ENCODE measurements around a stretch of chr4.

DNA sequence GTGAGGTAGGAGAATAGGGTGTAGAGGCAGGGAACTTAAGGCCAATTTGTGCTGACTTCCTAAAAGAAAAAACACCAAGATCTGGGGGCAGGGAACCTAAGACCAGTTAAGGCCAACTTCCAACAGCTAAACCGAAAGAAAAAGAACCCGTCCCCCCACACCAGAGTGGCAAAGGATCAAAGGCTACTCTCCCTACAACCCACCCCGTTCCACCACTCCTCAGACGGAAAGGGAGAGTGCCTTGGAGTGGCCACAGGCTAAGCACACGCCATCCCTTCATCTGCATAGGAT, 3.7 kb upstream of the ZNF718 start:
- PRO-cap = no peak

DNA sequence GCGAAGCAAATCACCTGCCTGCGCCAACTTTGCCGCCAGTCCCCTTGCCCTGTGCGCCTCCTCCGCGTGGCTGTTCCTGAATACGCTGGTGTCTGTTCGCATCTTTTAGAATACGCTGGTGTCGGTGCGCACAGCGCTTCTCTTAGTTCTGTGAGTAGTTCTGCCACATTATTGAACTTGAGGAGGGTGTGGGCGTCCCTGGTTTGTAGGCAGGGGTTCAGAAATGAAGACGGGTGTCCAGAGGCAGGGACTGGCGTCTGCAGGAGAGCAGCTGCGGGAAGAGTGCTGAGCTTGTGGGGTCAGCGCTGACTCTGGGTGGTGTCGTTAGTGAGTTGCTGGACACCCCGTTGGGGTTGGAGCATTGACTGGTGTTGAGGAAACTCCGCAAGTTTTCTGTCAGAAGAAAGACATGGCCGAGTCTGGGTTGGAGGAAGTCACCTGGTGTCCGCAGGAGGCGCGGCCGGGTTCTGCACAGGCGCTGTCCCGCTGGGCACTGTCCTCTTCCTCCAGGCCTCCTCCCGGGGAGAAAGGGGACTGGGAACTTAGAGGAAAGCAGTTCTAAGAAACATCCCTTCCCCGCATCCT, 938 bp downstream of the ZNF718 start:
- PRO-cap = no peak

DNA sequence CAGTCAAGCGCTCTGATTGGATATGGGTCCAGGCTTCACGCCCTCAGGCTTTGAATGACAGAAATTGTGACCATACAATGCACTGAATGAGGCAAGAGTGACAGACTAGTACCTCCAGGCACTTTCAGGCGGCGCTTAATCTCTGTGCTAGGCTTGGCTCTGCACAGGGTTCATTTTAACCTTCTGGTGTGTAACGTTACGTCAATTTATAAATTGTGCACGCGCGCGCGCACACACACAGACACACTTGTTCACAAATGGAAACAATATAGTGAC, 24.8 kb downstream of the ZNF721 start:
- PRO-cap = bidirectional peak, plus-strand start at position 138 of the sequence, minus-strand start outside the sequence

DNA sequence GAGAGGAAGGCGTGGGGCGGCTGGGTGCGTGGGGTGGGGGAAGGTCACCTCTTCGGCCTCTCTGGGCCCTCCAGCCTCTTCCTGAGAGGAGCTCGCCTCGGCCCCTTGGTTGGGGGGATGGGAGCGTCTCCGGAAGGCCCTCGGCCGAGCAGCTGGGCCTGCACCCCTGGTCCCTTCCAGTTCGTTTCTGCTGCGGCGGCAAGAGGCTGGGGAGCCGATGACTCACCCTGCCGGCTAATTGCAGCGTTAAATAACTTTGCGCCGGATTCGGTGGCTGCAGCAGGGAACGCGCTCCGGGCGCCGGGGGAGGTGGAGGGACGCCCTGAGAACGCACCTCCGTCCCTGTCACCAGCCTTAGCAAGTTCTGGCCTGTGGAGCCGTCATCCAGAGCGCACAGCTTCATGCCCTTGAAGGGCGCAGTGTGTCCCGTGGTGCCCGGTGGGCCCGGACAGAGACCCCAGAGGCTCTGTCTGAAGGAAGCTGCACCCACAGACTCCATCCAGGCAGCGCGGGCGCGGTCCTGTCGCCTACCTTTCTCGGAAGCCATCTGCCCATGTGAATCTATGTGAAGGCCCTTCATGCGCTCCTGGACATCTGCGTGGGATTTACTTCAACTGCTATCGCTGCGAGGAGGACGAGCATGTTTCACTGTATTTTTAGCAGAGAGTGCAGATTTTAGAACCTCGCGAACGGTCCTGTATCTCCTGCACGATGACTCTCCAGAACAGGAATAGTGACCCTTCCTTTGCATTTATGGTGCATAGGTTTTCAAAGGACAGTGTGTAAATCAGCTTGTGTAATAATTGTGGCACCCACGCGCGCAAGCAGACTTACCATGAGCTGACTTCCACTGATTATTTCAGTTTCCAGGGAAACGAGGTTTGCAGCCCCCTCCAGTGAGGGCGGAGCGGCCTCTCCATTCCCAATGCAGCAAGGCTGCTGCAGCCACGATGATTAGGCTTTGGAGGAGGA, 1.6 kb upstream of the TMEM271 start:
- PRO-cap = no peak

DNA sequence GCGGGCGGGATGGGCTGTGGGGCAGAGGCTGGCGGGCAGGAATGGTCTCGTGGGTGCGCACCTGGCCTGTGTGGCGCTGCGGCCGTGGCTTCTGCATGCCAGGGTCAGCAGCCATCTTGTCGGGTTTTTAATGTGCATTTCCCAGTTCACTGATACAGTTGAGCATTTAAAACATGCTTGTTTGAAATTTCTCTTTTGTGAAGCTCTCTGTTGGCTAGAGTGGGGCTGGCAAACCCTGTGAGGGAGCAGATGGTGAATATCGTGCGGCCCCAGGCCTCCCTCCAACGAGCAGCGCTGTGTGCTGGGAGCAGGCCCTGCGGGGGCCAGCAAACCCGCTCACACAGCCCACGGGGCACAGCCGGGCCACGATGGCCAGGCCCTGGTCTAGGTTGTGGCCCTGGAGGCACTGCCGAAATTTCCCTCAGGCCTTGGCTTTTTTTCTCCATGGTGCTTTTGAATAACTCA, 20.5 kb downstream of the PCGF3 start:
- PRO-cap = no peak

GRCh38 chr4:730880-731359, 25.3 kb downstream of the PCGF3 start:
- PRO-cap = no peak

GRCh38 chr4:765655-766532, 60.0 kb downstream of the CPLX1 start:
- PRO-cap = no peak

DNA sequence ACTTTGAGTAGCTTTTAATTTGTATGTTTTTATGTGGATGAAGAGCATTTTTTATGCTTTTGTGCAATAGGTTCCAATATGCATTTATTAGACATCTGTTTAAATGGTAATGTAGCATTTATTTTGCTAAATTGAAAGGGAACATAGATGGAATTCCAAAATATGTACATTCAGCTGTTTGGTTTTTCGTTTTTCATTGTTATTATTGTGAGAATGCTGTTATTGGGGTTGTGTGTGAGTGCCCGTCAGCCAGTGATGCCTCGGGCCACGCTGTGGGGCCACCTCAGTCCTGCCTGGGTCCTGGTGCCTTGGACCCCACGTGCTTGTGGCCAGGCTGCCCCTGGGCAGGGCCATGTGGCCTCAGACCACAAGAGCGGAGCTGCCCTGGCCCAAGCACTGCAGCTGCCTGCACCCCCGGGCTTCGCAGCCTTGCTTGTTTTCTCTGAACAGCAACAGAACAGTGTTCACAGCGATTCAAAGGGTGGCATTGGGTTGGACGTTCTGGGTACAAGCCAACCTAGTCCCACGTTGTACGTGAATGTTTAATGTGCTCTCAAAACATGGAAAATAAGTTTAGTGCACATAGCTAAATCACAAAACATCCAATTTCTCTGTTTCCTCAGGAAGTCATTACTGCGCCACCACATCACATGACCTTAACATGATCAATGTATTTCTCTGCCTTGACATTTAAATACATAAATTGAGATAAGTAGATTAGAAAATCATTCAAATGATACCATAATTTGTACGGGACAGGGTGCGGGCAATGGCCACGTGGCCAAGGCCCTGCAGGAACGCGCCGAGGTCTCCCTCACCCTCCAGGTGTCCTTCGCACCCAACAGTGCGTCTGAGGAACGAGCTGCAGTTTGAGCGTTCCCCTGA, 56.9 kb downstream of the CPLX1 start:
- PRO-cap = no peak

- PRO-cap = no peak
Measured at GRCh38 chr4:776791-777339, 49.1 kb downstream of the CPLX1 start.

DNA sequence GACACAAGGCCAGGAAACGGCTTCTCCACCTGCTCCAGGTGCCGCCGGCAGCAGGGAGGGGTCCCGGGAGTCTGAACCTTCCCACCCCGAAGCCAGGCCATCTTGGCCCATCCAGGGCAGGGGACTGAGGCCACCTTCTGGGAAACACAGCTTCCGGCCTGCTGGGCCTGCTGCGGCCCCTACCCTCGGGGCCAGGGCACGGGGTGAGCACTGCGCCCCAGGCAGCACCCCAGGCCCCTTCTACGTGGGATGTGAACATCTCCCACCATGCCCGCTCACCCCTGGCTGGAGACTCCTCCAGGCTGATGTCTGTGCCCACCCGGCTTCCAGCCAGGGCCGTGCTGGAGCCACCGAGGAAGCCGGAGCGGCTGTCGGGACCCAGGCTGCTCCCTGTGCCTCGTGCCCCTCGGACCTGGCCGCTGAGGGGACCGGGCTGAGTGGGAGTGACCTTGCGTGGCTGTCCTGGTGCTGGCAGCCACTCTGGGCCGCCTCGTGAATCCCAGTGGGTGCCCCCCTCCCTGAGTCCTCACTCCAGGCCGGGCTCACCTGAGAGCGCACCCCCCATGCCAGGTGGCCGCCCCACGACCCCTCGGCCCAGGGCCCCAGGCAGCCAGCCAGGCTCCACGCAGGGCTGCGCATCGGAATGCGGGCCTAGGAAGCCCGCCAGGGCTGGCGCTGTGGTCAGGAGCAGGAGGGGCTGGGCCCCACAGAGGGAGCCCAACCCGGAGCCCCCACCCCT, 34.2 kb downstream of the CPLX1 start:
- PRO-cap = no peak

GRCh38 chr4:849042-849775, 23.3 kb upstream of the CPLX1 start:
- PRO-cap = no peak

DNA sequence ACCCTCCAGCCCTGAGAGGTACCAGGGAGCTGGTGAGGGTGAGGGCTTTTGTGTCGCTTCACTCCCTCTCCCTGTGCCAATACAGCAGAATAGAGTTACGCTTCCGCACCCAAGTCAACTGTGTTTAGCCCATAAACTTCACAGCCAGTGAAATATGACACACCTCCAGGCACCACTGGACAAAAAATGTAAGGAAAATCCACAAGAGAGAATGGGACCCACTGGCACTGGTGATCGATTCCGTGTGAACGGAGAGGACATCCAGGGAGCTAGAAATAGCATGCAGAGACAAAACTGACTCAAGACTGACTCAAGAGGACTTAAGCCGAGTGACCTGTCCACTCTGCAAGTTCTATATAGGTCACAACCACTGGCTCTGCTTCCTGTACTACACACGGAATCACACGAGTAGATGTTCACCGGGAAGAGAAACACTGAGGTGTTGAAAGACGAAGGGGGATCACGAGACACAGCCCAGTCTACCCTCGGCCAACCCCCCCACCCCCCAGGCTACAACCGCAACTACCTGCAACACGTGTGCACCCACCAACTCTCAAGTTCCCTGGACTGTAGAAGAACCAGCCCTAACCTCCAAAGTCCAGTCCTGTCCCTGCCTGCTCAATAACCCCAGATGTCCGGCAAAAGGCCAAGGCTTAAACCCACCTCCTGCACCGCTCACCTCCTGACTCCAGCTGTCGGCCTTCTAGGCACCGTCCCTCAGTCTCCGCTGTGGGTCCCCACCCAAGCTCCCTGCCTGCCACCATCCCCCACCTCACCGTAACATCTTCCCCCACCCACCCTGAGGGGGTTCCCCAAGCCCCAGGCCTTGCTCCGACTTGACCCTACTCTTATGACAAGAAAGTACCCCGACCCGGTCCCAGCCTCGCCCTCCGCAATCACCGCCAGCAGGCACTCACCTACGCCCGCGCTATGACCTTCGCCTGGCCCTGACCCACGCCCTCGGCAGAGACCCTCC, 902 bp downstream of the GAK start:
- PRO-cap = no peak

- PRO-cap = no peak
Measured at GRCh38 chr4:958811-959844, 14.2 kb downstream of the DGKQ start.

GRCh38 chr4:985052-985555, 1.7 kb upstream of the IDUA start:
- PRO-cap = bidirectional peak, plus-strand start at chr4:985362, minus-strand start at chr4:985261

- PRO-cap = no peak
Measured at GRCh38 chr4:1009363-1009815, 2.0 kb upstream of the FGFRL1 start.

DNA sequence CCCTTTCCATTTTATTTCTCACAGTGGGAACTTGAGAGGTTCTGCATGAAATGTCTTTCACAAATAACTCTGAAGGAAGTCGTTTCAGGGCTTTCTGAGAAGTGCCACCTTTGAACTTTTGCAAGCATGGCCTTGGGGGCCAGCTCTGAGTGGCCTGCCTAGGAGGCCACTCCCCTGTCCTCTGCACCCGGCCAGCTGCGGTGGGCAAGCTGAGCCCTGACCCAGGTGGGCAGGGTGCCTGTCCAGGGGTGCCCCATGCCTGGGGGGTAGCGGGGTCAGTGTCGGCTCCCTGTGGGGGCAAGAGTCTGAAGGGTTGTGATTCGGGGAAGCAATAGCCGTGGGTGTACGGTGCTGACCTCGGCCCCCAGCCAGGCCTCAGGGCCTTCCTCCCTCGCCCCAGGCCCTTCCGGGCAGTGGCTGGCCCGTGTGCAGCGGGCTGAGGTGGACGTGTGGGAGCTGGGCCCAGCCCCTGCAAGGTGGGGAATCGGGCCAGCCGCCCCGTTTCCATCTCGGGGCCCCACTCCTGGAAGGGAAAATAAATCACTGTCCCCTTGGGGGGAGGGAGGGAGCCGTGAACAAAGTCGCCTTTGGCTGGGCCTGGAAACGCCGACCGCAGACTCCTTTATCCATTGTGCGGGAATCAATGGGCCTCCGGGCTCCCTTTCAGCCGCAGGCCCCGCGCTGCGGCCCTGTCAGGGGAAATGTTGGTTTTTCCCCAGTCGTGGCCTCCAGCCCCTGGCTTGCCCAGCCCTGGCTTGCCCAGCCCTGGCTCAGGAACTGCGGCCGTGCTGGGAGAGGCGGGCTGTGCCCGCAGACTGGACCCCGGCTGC, 3.1 kb downstream of the FGFRL1 start:
- PRO-cap = no peak

DNA sequence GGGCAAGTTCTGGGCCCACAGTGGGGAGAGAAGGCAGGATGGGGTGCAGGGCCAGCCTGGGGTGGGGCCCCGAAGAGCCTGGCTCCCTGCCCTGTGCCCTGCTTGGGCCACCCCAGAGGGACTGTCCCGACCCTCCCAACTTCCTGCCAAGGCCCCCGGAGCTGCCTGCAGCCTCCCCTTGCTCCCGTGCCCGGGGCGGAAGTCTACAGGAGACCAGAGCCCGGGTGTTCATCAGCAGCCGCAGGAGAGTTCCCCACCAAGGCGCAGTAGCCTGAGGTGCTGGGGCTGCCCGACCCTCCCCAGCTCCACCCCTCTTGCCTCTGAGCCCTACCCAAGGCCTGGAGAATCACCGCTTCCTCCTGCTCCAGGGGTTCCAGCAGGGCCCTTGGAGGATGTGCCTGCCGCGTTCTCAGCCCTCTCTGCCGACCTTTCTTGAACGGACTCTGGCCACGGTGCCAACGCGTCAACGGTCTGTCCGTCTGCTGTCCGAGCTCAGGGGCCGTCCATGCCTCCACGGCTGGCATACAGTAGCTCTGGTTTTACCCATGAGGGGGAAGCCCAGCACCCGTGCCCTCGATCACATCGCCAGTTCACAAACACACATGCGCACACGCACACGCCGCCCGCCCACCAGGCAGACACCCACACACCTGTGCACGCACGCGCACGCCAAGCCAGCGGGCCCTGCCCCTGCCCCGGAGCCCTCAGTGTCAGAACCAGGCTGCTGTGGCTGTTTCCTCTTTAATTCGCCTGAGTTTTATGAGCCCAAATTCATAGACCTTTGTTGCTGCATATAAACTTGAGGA, 36.1 kb upstream of the SPON2 start:
- PRO-cap = unidirectional peak, minus-strand start at position 424 of the sequence

DNA sequence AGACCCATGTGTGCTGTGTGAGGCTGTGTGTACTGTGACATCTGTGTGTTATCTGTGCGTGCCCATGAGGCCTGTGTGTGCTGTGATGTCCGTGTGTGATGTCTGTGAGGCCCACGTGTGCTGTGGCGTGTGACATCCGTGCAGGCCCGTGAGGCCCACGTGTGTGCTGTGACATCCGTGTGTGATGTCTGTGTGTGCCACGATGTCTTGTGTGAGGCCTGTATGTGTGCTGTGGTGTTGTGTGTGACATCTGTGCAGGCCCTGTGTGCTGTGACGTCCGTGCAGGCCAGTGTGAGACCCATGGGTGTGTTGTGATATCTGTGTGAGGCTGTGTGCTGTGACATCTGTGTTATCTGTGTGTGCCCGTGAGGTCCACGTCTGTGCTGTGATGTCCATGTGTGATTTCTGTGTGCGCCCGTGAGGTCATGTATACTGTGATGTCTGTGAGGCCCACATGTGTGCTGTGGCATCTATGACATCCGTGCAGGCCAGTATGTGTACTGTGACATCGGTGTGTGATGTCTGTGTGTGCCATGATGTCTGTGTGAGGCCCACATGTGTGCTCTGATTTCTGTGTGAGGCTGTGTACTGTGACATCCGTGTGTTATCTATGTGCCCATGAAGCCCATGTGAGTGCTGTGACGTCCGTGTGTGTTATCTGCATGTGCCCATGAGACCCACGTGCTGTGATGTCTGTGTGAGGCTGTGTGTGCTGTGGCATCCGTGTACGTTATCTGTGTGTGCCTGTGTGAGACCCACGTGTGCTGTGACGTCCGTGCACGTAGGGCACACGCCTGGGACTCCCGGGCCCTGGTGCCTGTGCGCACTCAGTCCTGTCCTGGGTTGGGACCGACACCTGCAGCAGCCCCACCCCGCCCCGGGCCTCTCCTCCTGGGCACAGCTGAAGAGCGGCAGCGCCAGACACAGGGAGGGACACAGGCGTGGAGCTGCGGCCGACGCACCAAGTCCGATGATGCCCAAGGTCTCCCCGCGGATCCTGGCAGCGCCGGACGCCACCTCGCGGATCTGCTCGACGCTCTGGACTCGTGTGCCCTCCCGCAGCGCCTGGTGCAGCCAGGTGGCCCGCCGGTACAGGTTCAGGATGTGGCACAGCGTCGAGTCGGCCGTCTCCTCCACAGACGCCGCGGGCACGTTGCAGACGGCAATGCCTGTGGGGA, 24.1 kb downstream of the CTBP1 start:
- PRO-cap = no peak

GRCh38 chr4:1234914-1235163, 14.1 kb downstream of the CTBP1 start:
- PRO-cap = no peak

GRCh38 chr4:1511402-1511837, 105.2 kb upstream of the NKX1-1 start:
- PRO-cap = no peak